ENCODE measurements around the genes MMP3, MMP13 and CARD16.

DNA sequence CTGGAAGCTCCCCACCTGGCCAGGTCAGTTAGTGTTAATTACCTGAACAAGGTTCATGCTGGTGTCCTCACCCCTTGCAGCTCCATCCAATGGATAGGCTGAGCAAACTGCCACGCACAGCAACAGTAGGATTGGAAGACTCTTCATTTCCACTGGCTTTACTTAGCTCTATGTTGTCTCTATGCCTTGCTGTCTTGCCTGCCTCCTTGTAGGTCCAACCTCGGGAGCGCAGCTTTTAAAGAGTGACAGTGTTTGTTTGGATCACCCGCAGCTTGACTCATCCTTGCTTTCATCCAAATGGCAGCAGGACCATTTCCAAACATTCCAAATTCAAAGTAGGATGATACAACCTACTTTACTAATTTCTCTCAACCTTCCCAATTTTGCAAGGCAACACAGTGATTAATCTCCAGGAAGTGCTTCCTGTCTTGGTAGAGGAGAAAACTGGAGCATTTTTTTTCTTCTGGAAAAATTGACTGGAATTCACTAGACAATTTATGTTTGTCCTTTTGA lies at the start of gene MMP3:
TSS of gene MMP3 (minus strand) at position 210 of the 513 bp plus-strand sequence.
- PRO-cap, result no peak
- RAMPAGE, long total RNA, result no peak

DNA sequence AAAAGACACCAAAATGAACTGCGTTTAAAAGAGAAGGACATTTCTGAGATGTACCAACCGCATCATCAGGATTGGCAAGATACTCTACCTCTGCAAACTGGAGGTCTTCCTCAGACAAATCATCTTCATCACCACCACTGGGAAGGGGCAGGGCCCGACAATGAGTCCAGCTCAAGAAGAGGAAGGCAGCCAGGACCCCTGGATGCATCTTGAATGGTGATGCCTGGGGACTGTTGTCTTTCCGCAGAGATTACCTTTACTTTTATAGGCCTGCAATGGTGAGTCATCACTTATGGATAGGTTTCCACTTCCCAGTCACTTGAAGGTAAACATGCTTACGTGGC lies at the start of gene MMP13:
TSS of gene MMP13 (minus strand) at position 235 of the 344 bp plus-strand sequence.
- PRO-cap, result no peak
- RAMPAGE, long total RNA, result no peak

GRCh38 chr11:103728812-103729086 lies 307.7 kb upstream of the DDI1 start:
- PRO-cap, result no peak
- RAMPAGE, long total RNA, result no peak

DNA sequence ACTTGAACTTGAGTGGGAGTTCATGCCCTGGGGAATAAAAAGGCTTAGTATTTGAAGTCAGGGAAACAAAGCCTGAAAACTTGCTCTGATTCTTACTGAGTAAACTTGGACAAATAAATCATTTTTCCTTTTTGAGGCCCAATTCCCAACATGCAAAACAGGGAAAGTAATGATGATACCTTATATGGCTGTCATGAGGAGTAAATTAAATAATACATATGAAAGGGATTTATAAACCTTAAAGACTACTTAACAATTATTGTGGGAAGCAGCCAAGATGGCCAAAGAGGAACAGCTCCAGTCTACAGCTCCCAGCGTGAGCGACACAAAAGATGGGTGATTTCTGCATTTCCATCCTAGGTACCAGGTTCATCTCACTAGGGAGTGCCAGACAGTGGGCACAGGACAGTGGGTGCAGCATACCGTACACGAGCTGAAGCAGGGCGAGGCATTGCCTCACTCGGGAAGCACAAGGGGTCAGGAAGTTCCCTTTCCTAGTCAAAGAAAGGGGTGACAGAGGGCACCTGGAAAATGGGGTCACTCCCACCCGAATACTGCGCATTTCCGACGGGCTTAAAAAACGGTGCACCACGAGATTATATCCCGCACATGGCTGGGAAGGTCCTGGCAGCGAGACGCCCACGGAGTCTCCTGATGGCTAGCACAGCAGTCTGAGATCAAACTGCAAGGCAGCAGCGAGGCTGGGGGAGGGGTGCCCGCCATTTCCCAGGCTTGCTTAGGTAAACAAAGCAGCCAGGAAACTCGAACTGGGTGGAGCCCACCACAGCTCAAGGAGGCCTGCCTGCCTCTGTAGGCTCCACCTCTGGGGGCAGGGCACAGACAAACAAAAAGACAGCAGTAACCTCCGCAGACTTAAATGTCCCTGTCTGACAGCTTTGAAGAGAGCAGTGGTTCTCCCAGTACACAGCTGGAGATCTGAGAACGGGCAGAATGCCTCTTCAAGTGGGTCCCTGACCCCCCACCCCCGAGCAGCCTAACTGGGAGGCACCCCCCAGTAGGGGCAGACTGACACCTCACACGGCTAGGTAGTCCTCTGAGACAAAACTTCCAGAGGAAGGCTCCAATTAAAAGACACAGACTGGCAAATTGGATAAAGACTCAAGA lies 297.4 kb upstream of the DDI1 start:
- PRO-cap, result unidirectional peak, plus-strand start at position 266 of the sequence; bidirectional peak, plus-strand start at position 497 of the sequence, minus-strand start at position 512 of the sequence; bidirectional peak, plus-strand start at position 876 of the sequence, minus-strand start at position 673 of the sequence
- RAMPAGE, long total RNA, result no peak

- PRO-cap, result no peak
- RAMPAGE, long total RNA, result no peak
These were observed 226.4 kb upstream of the DDI1 start for GRCh38 chr11:103810046-103810493.

- PRO-cap, result no peak
- RAMPAGE, long total RNA, result no peak
These were observed at the start of gene CARD16 for GRCh38 chr11:105044936-105045553. Gene CARD16, minus strand, starts transcription at chr11:105045335.

GRCh38 chr11:106695557-106695797 lies 322.8 kb downstream of the GUCY1A2 start:
- PRO-cap, result no peak
- RAMPAGE, long total RNA, result no peak

GRCh38 chr11:107227258-107227600 lies 209.0 kb upstream of the GUCY1A2 start:
- PRO-cap, result no peak
- RAMPAGE, long total RNA, result no peak

GRCh38 chr11:108115302-108116186 lies 5.8 kb upstream of the ACAT1 start:
- PRO-cap, result no peak
- RAMPAGE, long total RNA, result no peak

- PRO-cap, result no peak
- RAMPAGE, long total RNA, result no peak
These were observed 1.9 kb downstream of the ACAT1 start for GRCh38 chr11:108123249-108123657.

DNA sequence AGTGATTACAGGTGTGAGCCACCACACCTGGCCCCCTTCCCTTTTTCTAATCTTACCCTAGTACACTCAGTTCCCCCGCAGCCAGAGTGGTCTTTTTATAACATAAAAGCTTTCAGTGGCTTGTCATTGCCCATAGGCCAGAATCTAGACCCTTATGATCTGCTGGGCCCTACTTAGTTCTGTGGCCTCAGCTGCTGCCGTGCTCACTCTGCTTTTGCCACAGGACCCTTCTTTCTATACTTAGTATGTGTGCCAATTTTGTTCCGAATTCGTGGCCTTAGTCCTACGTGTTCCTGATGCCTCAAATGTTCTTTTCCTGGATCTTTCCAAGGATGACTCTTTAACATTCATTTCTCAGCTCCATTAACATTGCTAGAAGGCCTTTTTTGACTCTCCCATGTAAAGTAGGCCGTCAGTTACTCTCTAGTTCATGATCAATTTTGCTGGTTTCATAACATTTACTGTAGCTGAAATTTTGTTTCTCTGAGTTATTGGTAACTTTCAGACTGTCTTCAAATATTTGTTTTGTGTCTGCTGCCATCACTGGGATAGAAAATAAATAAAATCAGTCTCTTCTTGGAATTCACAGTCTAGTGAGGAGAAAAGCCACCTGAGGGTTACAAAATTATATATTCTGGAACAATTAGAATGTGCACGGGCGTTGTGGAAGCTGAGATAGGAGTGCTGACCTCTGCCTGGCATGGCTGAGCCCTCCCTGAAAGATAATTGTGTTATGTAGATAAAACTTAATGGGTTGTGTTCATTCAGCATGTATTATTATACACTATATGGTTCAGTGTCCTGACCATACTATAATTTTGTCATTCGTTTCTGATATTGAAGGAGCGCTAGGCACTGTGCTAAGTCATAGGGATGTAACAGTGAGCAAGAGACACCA lies 3.4 kb downstream of the ACAT1 start:
- PRO-cap, result no peak
- RAMPAGE, long total RNA, result no peak

DNA sequence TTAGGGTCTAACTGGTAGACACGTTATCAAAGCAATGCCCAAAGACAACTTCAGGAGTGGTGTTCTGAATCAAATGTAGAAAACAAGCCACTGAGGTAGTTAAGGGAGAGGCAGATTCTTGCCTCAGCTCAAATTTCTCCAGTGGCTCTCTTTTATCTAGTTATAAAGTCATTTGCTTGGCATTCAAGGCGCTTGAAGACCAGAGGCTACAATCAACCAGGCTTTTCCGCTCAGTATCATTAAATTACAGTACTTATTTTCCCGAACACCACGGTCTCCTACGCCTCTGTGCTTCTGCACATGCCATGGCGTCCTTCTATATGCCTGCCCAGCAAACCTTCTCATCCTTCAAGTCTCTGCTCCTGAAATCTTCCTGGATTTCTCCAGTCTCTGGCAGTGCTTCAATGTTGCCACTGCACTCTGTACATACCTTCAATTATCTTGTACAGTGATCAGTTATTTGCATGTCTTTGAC lies 1.5 kb downstream of the POGLUT3 start:
- PRO-cap, result no peak
- RAMPAGE, long total RNA, result no peak

DNA sequence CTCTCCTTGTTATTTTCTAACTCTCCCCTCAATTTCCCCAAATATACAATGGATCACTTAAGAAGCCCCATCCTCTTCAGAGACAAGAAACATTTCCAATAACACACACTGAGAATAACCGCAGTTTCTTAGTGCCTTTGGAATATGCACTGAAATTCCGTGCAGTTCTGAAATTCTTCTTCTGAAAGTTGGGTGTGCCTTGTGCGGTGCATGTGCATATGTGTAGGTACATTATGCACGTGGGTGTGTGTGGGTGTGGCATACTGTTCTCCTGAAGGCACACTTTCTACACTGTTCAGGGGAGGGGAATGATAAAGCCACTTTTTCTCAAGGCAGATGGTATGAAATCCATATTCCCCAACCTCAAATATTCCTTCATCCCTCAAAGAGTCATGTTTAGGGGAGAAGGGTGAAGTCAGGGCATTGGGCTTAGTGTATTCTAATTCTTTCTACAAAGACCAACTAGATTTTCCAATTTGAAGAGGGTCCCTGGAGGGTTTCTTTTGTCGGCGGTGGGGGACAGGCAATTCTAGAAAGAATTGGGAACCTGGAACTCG lies 1.6 kb downstream of the EXPH5 start:
- PRO-cap, result no peak
- RAMPAGE, long total RNA, result no peak

DNA sequence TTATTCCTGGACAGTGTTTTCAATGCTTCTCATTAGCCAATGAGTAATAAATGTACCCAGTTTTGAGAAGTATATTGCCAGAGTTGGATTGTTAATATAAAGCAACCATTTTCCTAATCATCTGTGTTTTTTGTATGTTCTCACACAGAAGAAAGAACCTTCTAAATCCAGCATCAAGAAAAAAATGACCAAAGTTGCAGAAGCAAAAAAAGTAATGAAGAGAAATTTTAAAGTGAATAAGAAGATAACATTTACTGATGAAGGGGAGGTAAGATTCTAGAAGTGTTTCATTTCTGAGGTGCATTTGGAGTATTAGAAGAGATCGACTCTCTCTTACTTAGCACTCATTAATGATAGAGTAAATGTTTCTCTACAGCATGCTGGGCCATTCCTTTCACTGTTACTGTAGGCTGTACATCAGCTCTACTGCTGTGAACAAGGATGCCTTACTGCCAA lies 173.5 kb downstream of the DDX10 start:
- PRO-cap, result no peak
- RAMPAGE, long total RNA, result no peak

DNA sequence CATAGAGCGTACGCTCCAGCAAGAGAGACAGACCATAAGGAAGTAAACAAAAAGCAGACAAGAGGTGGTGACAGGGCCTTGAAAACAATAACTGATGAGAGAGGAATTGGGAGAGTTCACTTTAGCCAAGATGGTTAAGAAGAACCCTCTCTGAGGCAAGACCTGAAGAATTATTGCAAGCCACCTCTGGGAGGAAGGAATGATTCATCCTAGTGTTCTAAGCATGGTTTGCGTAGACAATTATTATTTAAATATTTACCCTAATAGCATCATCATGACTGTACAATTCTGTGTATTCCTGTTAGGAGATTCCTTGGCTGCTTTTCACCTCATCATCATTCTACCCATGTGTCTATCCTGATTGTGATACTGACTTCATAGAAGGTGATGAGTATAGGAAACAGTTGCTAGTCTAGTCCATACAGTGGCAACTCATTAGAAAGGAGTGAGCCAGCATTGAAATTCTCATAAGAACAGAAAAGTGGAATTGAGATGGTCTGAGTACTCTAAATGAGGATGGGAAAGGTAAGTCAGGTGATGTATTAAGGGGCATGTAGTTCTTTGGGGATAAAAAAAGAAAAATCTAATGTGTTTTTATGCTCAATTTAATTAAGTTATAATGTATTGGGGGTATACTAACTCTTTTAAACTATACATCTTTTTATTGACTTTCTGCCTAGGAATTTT lies 264.5 kb downstream of the DDX10 start:
- PRO-cap, result no peak
- RAMPAGE, long total RNA, result no peak

- PRO-cap, result no peak
- RAMPAGE, long total RNA, result no peak
These were observed 302.8 kb downstream of the DDX10 start for GRCh38 chr11:108967512-108968142.

DNA sequence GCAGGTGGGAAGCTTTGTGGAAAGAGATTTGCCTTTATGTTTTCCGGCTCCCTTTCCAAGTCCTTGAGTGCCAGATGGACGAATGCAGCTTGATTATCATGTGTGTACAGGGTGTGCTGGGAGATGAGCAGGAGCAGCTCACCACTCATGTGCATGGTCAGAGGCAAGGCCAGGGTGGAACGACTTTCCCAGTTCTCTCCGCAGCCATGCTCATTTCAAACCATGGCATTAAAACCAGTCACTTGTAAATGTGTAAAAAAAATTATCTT lies 310.9 kb downstream of the DDX10 start:
- PRO-cap, result no peak
- RAMPAGE, long total RNA, result no peak

- PRO-cap, result no peak
- RAMPAGE, long total RNA, result no peak
These were observed 325.9 kb downstream of the C11orf87 start for GRCh38 chr11:109747746-109748469.

DNA sequence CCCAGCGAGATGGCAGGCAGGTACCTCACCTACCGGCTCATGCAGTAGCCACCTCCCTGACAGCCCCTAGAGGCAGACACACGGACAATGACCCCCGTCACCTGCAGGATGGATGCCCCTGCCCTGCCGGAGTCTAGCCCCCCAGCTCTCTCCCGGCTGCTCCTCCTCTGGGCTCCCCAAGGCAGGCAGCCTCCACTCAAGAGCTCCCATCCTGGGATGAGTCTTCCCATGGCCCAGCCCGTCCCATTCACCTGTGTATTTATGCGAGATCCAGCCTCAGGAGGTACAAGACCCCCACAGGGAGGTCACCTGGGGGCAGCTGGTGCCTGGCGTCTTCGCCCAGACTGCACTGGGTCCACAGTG lies 43.1 kb upstream of the ZC3H12C start:
- PRO-cap, result no peak
- RAMPAGE, long total RNA, result no peak

- PRO-cap, result bidirectional peak, plus-strand start at chr11:110076611, minus-strand start at chr11:110076527
- RAMPAGE, long total RNA, result no peak
These were observed 16.8 kb upstream of the ZC3H12C start for GRCh38 chr11:110076170-110077106.

All from GM23338 (cell line).